AG04450 (cell line): ENCODE measurements around the genes MRPL11 and ACTN3.

GRCh38 chr11:65868906-65869176, 3.8 kb downstream of the EFEMP2 start:
- CAGE, long polyA plus RNA: no peak
- RRBS: no CpG with 5 or more reads among the region's 2 CpGs

GRCh38 chr11:65920808-65921647, 1.8 kb downstream of the DRAP1 start:
- CAGE, long polyA plus RNA: start-site peak on the minus strand at chr11:65920894-65920950, 15 and 14 reads in 2 replicates; start-site peak on the plus strand at chr11:65921488-65921508, 410 and 315 reads in 2 replicates
- RRBS: no CpG with 5 or more reads among the region's 18 CpGs

- CAGE, long polyA plus RNA: no peak
- RRBS: no CpG with 5 or more reads among the region's 13 CpGs
Measured at GRCh38 chr11:65964797-65965290, 3.3 kb downstream of the SART1 start.

DNA sequence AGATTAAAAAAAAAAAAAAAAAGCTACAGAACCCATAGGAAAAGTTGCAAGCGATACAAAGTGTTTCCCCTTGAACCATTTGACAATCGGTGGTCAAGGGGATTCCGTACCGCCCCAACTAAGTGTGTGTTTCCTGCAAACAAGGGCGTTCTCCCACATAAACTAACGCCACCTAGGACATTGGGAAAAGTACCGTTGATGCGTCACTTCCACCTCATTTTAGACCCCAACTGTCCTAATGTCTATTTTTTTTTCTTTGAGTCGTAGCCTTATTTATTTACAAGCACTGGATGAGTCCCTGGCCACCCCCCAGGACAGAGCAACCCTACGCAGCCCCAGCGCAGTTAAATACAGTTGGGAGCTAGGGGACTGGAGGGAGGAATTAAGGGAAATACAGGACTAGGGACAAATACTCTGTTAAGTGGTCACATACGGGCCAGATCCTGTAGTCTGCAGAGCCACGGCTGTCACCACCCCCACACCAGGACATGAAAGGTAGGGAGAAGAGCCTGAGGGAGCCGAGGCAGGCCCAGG, 19.0 kb downstream of the EIF1AD start:
- CAGE, long polyA plus RNA: no peak
- RRBS: no CpG with 5 or more reads among the region's 14 CpGs

DNA sequence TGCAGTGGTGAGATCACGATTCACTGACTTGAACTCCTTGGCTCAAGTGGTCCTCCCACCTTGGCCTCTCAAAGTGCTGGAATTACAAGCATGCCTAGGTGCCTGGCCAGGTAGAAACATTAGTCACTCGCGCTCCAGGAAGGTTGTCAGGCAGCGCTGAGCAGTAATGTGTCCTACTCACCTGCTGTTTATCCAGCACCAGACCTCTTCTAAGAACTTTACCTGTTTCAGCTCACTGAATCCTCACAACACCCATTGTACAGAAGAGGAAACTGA, 504 bp upstream of the CST6 start:
- CAGE, long polyA plus RNA: no peak
- RRBS: no CpG with 5 or more reads among the region's 4 CpGs

DNA sequence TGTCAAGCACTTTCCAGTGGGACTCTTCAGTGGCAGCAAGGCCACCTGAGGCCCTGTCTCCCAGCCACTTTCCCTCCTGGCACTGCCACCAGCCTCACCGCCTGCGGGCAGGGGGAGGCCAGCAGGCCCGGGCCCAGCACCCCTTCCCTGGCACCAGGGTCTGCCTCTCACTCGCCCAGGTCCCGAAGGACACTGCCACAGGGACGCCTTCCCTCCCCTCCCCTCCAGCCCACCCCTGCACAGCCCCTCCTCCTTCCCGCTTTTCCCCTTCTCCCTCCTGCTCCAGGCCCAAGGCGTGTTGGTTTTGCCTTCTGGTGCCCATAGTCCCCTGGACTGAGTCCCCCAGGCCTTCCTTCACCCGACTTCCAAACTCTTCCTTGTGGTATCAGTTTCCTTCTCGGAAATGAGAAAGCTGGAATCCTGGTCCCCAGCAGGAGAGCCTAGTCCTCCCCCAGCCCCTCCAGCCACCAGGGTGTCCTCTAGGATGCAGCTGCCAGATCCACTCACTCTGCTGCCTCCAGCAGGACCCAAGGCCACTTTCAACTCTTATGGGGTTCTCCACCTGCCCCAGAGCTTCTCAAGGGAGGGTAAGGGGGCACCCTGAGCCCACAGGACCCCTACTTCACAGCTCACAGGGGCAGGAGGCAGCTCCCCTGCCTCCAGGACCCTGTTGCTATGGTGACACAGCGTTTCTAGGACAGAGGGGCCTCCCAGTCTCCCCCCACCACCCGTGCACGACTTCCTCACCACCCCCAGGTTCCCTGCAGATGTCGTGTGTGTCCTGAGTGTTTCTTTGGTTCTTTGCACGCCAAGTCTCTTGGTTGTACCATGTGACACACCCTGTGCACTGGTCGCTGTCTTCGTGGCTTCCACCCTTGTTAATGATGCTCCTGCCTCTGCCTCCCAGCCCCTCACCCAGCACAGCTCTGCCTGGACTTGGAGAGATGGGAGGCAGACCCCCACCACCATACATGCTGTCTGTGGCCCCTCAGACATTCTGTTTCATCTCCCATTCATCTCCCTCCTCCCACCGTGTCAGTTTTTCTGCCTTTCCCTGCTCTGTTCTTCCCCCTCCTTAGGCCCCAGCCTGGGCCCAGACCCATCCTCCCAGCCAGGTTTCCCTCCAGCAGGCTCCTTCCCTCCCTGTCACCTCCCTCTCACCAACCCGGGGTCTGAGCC, 13.9 kb upstream of the KLC2 start:
- CAGE, long polyA plus RNA: no peak
- RRBS: 67% methylated on average over 1 of the region's 19 CpGs

DNA sequence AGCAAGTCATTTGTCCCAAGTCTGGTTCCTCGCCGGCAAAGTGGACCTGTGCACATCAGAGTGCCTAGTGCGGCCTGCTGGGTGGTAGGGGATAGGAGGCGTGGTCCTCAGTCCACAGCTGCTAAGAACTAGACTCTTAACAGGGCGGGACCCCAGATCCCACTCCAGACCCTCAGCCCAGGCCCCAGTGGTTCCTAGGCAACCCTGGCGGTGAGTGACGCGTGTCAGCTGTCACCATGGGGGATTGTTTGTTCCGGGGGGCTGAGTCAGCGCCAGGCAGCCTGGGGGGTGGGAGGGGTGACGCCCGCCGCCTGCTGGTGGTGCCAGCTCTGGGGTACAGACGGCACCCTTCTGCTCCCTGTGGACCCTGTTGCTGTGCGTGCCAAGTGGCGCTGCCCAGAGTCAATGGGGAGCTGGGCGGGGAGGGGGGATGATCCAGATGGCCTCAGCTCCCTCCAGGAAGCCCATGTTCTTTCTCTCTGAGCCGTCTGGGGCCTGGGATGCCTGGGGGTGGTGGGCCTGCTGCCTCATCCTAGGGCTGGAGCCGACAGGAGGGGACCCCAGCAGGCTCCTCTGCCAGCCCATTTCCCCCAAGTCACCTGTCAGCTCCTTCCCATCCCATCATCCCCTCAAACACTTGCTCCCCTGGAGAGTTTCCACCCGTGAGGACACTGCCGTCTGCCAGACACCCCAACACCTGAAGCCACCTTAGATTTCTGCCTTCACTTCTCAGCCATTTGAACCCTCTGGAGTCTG, 2.5 kb downstream of the CNIH2 start:
- CAGE, long polyA plus RNA: no peak
- RRBS: no CpG with 5 or more reads among the region's 21 CpGs

- CAGE, long polyA plus RNA: no peak
- RRBS: no CpG with 5 or more reads among the region's 50 CpGs
Measured at GRCh38 chr11:66282014-66283288, 4.5 kb downstream of the CNIH2 start.

DNA sequence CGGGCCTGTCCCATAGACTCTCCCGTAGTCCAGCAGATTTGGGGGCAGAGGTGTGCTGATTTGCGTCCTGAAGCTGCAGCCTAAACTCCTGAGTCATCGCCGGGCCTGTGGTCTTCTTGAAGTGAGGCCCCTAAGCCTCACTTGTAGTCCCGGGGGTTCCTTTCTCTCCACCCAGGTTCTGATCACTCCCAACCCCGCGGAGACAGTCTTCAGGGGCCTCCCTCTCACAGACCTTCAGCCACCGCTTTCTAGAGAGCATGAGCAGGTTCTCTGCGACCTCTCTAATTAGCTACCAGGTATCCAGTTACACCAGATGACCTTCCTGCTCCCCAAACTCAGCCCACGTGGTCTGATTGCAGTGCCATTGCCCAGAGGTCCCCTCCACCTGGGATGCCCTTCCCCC, 987 bp upstream of the YIF1A start:
- CAGE, long polyA plus RNA: no peak
- RRBS: 21% methylated on average over 4 of the region's 11 CpGs

DNA sequence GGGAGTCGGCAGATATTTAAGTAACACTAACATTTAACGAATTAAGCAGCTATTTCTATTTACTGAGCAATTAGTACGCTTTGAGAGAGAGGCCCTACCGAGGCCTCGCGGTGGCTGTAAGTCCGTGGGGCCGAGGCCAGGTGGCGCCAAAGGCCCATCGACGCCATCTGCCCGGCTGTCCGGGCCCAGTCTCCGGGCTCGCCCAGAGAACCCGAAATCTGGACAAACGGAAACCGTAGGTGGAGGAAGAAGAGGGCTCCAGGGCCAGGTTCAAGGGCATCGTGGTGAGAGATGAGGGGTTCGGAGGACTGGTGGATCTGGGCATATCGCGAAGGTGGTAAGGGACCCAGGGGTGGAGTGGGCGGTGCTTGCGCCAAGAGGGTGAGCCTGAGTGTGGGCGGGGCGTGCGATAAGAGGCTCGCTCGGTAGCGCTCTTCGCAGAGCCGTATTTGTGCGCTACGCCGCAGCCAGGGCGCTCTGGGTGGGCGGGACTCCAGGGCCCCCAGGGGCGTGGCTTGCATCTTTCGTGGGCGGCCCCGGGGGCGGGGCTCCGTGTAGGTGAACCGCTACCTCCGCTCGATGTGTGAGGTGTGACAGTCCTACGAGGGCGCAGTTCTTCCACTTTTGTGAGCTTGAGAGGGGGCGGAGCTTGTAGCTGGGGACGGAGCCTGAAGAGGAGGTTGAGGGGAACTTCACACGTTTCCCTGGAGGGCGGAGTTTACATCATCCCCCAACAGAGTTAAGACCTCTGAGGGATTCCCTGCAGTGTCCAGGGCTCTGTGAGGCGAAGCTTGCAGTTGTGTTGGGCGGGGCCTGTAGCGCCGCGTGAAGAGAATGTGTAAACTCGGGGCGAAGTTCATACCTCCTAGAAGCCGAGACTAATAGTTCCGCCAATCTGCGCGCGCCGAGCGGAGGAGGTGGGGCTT, 4.8 kb downstream of the CD248 start:
- CAGE, long polyA plus RNA: no peak
- RRBS: no CpG with 5 or more reads among the region's 66 CpGs

DNA sequence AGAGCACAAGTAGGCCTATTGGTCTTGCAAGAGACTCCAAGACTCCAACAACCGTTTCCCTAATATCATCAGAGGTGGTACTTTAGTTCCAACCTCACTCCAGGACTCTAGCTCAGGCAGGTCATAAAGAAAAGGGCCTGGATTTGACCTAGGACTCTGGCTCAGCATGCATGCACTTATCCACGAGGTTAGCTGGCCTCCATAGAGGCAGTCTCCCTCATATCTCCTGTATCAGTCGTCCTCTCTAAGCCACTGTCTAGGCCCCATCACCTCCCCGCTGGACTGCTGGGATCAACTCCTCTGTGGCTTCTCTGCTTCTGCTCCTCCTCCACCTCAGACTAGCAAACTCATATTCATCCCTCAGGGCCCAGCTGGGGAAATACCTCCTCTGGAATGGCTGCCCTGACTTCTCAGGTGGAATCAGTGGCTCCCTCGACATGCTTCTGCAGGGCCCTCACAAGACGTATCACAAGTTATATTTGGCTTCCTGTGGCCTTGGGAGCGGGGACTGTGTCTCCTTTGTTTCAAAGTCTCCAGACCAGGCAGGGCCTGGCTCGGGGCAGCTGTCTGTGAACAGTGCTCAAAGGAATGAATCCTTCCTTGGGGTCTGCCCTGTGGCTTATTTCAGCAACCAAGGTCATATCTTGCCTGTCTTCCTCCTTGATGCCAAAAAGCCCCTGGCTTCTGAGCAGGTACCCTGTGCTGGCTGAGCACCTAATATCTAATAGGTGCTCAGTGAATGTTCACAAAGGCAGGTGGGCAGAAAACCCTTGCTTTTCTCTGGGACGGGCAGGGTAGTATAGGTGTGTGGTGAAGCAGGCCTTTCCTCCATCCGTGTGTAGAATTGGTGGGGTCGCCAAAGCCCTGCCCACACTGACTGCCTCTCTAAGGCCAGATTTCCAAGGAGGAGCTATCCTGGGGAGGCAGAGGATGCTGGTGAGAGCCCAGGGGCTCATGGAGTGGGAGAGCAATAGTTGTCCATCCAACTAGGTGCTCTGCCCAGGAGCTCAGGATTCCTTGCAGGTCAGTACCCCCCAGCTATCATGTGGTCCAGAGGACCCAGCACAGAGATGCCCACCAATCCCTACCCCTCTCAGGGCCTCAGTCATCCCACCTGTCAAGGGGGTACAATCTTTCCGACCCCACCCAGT, 9.9 kb downstream of the SLC29A2 start:
- CAGE, long polyA plus RNA: no peak
- RRBS: no CpG with 5 or more reads among the region's 12 CpGs

GRCh38 chr11:66365501-66366700, 5.7 kb downstream of the SLC29A2 start:
- CAGE, long polyA plus RNA: no peak
- RRBS: no CpG with 5 or more reads among the region's 17 CpGs

- CAGE, long polyA plus RNA: no peak
- RRBS: under 1% methylated on average over 2 of the region's 15 CpGs
Measured at GRCh38 chr11:66408575-66408780, 12.4 kb upstream of the NPAS4 start.

GRCh38 chr11:66437810-66438919, at the start of gene MRPL11:
MRPL11 (minus strand) TSS chr11:66438848.
- CAGE, long polyA plus RNA: start-site peak on the minus strand at chr11:66438819-66438826, 37 and 31 reads in 2 replicates
- RRBS: no CpG with 5 or more reads among the region's 44 CpGs

GRCh38 chr11:66546484-66547263, at the start of gene ACTN3:
ACTN3 (plus strand) TSS chr11:66546903.
- CAGE, long polyA plus RNA: no peak
- RRBS: 9% methylated on average over 24 of the region's 47 CpGs

- CAGE, long polyA plus RNA: start-site peak on the plus strand at chr11:66616625-66616970, 618 and 384 reads in 2 replicates
- RRBS: 2% methylated on average over 13 of the region's 96 CpGs
Measured at GRCh38 chr11:66616720-66617786, 623 bp downstream of the RBM14 start.

DNA sequence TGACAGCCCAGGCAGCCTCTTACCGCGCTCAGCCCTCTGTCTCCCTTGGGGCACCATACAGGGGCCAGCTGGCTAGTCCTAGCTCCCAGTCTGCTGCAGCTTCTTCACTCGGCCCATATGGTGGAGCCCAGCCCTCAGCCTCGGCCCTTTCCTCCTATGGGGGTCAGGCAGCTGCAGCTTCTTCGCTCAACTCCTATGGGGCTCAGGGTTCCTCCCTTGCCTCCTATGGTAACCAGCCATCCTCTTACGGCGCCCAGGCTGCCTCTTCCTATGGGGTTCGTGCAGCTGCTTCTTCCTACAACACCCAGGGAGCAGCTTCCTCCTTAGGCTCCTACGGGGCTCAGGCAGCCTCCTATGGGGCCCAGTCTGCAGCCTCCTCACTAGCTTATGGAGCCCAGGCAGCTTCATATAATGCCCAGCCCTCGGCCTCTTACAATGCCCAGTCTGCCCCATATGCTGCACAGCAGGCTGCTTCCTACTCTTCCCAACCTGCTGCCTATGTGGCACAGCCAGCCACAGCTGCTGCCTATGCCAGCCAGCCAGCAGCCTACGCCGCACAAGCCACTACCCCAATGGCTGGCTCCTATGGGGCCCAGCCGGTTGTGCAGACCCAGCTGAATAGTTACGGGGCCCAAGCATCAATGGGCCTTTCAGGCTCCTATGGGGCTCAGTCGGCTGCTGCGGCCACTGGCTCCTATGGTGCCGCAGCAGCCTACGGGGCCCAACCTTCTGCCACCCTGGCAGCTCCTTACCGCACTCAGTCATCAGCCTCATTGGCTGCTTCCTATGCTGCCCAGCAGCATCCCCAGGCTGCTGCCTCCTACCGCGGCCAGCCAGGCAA, 8.5 kb downstream of the RBM14 start:
- CAGE, long polyA plus RNA: no peak
- RRBS: no CpG with 5 or more reads among the region's 21 CpGs

DNA sequence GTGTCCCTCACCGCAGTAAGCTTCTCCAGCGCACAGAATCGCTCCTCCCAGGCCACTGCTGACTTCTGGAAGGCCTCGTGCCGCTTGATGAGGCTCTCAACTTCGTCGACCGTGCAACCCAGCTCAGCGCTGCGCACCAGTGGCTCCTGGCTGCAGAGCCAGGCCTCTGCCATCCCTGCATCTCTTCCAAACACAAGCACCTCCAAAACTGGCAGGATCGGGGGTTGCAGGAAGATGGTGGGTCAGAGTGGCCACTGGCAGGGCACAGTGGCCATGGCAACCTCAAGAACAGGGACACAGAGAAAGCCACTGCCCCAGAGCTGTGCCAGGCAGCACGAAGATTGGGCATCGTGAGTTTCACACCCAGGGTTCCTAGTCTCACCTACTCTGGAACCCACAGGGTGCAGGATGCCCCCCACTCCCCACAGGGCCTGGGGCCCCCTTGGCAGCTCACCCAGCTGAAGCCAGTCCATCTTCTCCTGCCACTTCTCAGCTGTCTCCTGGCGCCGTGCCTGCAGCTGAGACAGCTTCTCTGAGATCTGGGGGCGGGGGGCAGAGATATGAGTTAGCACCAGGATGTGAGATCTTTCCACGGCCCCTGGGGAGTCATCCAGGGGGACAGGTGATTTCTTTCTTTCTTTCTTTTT, 11.1 kb upstream of the RBM4B start:
- CAGE, long polyA plus RNA: no peak
- RRBS: no CpG with 5 or more reads among the region's 17 CpGs

GRCh38 chr11:66723412-66724129, 5.4 kb downstream of the SPTBN2 start:
- CAGE, long polyA plus RNA: no peak
- RRBS: no CpG with 5 or more reads among the region's 6 CpGs

DNA sequence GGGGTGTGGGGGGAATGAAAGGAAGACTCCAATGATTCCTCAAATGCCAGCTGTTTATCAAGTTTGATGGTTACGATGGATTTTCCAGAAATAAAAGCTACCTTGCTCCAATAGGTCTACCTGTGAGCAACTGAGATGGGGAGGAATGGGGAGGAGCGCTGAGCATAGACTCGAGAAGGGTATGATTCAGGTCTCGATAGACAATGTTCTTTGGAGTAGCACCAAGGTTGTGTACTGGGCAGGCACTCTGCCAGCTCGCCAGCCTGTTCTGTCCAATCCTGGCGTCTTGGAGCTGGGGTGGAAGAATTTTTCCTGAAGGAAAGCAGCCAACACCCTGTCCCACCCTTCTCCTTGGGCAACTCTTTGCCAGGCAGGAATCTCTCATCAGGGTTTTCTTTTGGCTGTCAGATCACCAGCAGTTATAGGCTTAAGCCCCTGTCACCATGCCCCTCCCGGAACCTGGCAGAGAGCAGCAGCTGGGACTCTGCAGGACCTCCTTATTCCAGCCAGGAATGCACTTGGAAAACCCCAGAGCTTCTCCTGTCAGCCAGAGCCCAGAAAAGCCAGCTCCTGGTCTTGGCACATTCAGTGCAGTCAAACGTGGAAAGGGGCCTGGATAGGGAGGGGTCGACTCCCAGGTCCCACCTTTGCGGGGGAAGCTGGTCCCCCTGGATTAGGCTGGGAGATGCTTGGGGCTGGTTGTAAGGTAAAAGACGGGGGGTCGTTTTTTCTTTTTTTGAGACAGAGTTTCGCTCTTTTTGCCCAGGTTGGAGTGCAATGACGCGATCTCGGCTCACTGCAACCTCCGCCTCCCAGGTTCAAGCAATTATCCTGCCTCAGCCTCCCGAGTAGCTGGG, 1.2 kb upstream of the C11orf80 start:
- CAGE, long polyA plus RNA: no peak
- RRBS: no CpG with 5 or more reads among the region's 18 CpGs